Fibroblast of villous mesenchyme (primary cell): ENCODE data around the genes C3orf84, RNF123, CDHR4 and MST1R.

- CAGE, long polyA plus RNA, result no peak
Measured at GRCh38 chr3:49173216-49174038, 2.0 kb downstream of the KLHDC8B start.

DNA sequence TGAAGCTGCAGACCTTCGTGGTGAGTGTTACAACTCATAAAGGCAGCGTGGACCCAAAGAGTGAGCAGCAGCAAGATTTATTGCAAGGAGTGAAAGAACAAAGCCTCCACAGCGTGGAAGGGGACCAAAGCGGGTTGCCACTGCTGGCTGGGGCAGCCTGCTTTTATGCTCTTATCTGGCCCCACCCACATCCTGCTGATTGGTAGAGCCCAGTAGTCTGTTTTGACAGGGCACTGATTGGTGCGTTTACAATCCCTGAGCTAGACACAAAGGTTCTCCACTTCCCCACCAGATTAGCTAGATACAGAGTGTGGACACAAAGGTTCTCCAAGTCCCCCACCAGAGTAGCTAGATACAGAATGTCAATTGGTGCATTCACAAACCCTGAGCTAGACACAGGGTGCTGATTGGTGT lies 9.6 kb downstream of the C3orf84 start:
- CAGE, long polyA plus RNA, result no peak

- CAGE, long polyA plus RNA, result no peak
Measured at GRCh38 chr3:49191582-49192150, at the start of gene C3orf84. TSS of gene C3orf84 (minus strand) at chr3:49191858.

DNA sequence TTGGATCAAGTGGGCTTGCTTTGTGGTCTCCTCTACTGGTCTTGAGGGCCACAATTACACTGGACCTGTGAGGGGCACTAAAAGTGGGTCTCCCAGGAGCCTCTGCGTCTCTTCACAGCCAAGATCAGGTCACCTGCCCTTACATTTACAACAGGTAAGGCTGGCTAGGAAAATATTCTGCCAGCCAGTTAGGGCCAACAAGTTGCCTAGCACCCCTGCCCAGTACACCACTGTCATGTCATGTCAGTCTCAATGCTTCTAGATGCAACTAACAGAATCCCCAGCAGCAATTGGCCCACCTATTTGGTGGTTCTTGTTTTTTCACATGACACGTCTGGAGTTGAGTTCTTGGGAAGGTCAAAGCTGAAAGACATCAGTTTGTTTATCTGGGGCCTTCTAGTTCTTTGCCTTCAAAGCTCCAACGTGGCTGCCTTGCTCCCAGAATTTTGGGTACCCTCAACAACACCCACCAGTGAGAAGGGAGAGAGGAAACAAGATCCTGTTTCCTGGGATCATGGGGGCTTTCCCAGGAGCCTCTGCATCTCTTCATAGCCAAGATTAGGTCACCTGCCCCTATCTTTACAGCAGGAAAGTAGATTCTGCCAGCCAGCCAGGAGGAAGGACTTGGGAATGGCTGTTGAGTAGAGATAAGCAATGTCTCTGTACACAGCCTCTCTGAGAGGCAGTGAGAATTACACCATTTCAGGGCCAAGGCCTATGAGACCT lies 8.8 kb downstream of the GPX1 start:
- CAGE, long polyA plus RNA, result no peak

DNA sequence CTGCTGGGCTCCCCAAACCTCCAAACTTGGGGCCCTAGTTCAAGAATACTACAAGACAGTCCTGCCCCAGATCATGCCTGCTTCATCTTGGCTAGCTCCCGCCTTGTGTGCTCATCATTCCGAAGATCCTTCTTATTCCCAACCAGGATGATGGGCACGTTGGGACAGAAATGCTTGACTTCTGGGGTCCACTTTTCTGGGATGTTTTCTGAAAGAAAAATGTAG lies 4.2 kb upstream of the GPX1 start:
- CAGE, long polyA plus RNA, result no peak

DNA sequence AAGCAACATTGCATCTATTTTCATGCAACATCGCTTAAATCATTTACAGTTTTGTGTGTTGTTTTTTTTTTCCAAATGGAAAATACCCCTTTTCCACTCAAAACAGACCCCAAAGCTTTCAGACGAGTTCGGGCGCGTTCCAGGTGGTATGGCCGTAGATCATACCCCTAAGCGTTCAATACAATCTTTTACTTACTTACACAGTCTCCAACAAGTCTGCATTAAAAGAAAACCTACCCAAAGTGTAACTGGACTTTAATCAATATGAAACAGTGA lies 752 bp downstream of the RHOA start:
- CAGE, long polyA plus RNA, result no peak

GRCh38 chr3:49498074-49498286 lies 27.9 kb downstream of the DAG1 start:
- CAGE, long polyA plus RNA, result no peak

DNA sequence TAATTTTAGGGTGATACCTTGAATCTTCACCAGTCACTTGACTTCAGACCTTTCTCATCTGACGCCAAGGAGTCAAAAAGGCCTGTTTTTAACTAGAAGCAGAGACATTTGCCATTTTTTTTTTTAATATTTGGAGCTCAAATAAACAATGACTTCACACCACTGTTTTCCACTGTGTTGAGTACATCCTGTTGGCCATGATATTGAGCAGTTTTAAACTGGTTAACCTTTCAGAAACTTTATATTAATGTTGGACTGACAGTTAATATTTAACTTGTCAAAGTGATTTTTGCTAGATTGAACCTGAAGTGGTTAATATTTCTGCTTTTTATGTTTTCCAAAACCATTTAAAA lies 28.2 kb downstream of the DAG1 start:
- CAGE, long polyA plus RNA, result no peak

DNA sequence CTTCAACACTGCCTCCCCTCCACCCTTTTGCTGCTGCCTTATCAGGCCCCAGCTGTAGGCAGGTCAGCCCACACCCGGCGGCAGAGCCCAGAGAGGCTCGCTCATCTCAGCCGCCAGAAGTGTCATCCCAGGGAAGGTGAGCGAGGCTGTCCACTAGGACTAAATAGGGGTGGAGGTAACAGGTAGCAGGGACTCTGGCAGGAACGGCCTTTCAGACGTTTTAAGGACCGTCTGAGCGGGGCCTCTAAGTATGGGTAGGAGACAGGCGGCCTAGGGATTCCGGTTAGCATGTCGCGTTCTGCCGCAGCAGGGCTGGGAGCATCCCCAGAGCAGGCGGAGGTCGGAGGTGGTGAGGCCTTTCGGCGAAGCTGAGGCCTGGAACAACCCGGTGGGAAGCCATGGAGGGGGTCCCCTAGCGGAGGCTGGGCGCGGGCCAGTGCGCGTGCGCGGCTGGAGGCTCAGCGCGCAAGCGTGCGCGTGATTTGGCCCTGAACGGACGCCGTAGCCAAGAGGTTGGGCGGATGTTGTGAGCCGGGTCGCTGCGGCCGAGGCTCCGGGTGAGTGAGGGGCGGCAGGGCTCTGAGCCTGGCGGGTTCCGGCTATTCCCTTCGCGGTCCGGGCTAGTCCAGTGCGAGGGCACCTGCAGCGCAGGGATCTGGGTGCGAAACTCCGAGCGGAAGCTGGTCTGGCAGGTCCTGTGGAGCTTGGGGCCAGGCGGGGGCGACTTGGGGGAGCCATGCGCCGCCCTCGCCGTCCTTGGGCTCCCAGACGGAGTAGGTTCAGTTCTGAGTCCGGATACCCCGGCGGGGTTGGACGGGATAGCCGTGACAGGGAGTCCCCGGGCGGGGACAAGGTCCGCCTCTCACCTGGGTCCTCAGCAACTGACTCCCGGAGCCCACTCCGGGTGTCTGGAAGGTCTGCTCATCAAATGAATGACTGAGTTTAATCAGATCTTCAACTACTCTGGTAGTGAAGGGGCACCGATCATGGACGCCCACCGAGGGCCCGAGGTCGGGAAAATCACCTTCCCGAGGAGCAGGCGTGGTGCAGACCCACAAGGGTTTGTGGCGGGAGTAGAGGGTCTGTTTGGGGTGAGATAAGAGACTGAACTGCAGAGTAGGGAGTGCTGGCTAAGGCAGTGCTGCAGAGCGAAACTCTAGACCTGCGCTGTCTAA lies at the start of gene RNF123:
RNF123 (plus strand) TSS at position 508 of the 1,175 bp plus-strand sequence.
- CAGE, long polyA plus RNA, result no peak

GRCh38 chr3:49781165-49781773 lies 5.1 kb downstream of the IP6K1 start:
- CAGE, long polyA plus RNA, result no peak

GRCh38 chr3:49799525-49800285 lies at the start of gene CDHR4:
TSS of gene CDHR4 (minus strand) at chr3:49799873.
- CAGE, long polyA plus RNA, result no peak

DNA sequence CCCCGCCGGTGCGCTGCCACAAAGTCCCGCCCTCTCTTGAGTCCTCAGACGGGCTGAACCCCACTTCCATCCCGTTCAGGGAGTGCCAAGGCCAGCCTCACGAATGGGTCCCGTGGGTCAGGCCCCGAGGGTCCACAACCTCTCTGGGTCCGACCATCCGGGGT lies 401 bp upstream of the INKA1 start:
- CAGE, long polyA plus RNA, result no peak

GRCh38 chr3:49805868-49806676 lies 3.0 kb downstream of the INKA1 start:
- CAGE, long polyA plus RNA, result no peak

- CAGE, long polyA plus RNA, result no peak
Measured at GRCh38 chr3:49898942-49899305, 4.7 kb downstream of the MST1R start.

DNA sequence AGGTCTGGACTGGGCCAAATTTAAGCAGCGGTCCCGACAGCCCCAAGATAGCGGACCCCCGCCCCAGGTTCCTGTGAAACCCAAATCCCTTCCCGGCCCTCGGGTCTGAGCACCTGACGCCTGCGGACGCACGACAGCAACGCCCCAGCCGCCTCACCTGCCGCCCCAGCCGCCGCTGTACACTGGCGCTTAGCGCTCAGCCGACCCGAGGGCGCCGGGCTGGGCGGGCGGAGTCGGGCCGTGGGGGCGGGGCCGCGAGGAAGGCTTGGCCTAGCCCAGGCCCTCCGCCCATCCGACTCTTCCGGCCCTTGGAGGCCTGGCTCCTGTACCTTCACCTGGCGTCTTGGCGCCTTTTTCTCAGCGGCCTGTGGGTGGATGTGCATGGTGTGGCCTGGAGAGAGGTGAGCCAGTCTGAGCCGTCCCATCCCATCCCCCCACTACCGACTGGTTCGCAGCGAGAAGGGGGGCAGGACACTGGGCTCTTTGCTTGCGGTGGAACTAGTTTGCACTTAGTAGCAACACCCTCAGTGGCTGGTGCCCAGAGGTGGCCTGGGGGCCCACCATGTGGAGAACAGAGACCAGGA lies at the start of gene MST1R:
MST1R (minus strand) TSS at position 184 of the 584 bp plus-strand sequence.
- CAGE, long polyA plus RNA, result no peak

DNA sequence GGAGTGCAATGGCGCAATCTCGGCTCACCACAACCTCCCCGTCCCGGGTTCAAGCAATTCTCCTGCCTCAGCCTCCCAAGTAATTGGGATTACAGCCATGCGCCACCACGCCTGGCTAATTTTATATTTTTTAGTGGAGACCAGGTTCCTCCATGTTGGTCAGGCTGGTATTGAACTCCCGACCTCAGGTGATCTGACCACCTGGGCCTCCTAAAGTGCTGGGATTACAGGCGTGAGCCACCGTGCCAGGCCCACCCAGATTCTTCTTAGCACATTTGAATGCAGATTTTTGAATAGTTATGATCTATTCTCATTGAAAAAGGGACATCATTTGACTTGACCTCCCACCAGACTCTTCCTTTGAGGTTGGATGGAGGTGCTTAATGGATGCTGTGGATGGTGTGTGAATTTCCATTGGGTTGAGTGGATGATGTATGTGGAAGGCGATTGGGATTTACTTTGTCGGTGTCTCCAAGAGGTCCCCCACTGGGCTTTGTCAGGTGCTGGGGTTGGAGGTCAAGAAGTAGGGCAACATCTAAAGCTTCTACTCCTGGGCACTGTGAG lies 72.9 kb downstream of the RBM6 start:
- CAGE, long polyA plus RNA, result no peak

DNA sequence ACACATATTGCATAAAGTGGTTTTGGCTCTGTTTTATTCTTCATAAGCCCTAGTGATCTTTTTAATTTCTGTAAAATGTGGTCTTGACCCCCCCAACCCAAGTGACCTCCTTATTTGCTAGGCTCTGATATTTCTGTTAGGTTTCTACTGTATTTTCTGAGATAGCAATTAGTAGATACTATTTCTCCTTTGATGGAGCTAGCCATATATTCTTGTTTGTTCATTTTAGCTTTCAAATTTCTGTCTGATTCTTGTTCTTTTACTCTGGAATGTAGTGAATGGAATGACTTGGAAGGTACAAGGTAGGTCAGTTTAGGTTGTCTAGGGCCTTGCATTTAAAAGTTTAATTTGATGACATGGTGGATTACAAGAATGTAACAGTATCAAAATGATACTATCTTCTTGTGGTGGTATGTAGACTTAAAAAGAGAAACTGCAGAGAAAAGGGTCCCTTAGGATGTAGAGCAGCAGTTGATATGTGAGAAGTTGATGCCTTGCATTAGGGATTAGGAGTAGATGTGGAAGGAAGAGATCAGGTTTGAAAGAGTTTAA lies 59.8 kb upstream of the RBM5 start:
- CAGE, long polyA plus RNA, result no peak

- CAGE, long polyA plus RNA, result no peak
Measured at GRCh38 chr3:50102888-50103146, 14.1 kb downstream of the RBM5 start.

- CAGE, long polyA plus RNA, result no peak
Measured at GRCh38 chr3:50188134-50189015, 3.0 kb upstream of the GNAT1 start.

- CAGE, long polyA plus RNA, result no peak
Measured at GRCh38 chr3:50205667-50206470, 798 bp downstream of the SLC38A3 start.